Parietal lobe (tissue), 2 donors: ENCODE measurements around a stretch of chr1.

- RAMPAGE, long total RNA: no peak
These were observed 50.9 kb downstream of the CD46 start for GRCh38 chr1:207802720-207803109.

GRCh38 chr1:207805828-207806712, 54.2 kb downstream of the CD46 start:
- RAMPAGE, long total RNA: no peak

DNA sequence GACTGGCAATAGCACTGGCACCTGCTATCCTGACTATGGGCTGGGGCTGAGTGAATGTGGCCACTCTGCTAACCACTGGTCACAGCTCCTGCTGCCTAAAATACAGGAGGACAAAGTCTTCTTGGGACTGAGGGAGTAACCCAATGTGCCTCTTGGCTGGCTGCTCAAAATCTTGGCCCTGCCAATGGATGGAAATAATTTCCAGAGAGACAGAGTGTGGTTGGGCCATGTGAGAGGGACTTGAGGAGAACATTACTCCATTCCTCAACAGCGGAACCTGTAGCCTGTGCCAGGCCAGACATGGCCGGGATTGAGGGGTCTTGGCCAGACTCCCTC, 79.5 kb downstream of the CD34 start:
- RAMPAGE, long total RNA: no peak

GRCh38 chr1:207863611-207864383, 47.1 kb downstream of the CD34 start:
- RAMPAGE, long total RNA: no peak

DNA sequence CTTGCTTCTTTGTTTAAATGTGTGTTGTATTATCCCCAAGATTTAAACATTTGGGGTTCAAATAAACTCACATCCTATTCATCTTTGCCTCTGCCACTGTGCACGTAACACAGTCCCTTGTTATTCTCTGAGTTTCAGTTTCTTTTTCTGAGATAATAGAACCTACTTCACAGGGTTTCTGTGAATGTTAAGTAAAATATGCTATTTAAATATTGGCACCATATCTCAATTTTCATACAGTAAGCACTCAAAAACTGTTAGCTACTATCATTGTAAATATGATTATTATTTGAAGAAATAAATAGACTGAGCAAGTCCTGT, 27.5 kb downstream of the CD34 start:
- RAMPAGE, long total RNA: no peak

DNA sequence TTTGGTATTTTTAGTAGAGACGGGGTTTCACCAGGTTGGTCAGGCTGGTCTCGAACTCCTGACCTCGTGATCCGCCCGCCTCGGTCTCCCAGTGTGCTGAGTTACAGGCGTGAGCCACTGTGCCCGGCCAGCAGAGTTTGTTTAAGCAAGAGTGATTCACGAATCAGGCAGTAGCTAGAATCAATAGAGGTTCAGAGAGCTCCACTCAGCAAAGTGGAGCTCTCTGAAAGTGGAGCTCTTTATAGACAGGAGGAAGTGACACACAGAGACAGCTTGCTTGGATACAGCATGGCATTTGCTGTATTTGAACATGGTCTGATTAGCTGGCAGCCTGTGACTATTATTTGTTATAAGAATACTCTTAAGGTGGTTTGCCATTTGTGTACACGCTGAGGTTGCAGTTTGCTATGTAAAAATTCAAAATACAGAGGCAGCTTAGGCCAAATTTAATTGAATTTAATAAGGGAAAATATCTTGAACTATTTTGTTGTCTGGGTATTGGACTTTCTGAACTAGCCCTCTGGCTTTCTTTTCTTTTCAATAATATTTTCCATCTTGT, 27.2 kb upstream of the CD34 start:
- RAMPAGE, long total RNA: no peak

GRCh38 chr1:207961684-207962019, 50.7 kb upstream of the CD34 start:
- RAMPAGE, long total RNA: no peak

DNA sequence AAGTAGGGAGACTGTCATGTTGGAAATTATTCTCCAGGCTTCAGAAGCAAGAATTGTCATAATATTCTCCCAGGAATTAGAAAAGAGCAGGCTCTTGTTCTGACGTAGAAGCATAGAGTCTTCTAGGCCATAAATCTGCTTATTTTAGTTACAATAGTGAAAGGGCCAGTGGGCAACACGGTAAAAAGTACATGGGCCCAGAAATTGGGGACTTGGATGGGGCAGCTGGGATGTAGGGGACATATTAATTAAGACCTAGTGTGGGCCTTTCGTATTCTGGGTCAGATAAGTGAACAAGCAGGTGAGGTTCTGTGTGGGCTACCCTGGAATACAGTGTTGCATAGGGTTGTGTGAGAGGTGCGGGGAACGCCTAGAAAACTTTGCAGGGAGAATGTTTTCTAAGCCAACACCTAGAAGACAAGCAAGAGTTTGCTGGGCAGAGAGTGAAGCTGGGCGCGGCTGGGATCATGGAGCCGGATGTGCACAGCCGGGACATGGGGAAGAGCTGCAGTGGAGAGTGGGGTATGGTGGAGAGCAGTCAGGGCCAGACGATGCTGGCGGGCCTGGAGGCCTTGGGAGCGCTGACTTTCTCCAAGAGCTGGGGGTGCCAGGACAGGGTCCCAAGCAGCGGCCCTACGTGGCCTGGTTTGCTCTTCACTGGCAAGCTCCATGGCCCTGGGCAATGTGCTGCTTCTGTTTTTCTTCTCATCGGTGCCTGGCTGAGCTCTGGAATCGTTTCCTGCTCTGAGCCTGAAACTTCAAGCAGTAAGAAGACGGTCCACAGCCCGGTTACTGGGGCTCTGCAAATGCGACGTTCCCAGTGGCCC, 51.7 kb upstream of the CD34 start:
- RAMPAGE, long total RNA: no peak

DNA sequence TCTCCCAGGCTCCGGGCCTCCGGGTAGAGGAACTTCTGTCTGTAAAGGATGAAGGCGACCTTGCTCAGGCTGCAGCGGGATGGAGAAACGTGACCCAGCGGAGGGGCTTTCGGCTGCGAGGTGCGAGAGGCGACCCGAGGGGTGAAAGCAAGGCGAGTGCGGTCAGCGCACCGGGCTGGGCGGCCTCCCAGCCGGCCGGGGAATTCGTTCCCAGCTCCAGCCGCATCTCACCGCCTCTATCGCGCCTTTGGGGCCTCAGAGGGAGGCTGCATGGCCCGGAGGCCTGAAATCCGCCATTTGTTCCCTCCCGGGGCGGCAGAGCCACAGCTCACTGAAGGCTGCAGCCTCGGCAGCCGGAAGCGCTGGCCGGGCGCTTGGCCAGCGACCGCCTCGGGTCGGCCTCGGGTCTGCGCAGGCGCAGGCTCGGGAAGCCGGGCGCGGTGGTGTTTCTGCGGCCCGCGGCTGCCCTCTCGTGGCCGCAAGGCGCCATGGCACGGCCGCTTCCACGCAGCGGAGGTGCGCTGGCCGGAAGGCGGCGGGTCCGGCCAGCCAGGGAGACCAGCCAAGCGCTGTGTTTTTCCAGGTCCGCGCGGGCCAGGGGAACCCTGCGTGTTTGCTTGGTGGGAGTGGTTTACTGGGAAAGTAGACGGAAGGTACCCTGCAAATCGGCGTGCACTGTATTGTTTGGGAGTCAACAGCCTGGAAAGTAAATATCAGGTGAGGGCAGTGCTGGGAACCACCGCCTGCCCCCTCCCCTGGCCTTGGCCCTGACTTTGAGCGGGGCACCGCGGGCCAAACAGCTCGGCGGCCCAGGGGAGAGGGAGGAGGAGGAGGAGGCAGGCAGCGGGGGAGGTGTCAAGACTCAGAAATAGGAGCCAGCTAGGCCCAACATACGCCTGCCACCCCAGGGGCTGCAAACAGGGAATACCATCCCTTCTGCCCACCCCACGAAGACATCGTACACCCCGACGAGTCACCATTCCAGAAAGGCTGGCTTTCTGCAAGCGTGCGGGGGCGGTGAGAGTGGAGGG, 52.6 kb upstream of the CD34 start:
- RAMPAGE, long total RNA: no peak

DNA sequence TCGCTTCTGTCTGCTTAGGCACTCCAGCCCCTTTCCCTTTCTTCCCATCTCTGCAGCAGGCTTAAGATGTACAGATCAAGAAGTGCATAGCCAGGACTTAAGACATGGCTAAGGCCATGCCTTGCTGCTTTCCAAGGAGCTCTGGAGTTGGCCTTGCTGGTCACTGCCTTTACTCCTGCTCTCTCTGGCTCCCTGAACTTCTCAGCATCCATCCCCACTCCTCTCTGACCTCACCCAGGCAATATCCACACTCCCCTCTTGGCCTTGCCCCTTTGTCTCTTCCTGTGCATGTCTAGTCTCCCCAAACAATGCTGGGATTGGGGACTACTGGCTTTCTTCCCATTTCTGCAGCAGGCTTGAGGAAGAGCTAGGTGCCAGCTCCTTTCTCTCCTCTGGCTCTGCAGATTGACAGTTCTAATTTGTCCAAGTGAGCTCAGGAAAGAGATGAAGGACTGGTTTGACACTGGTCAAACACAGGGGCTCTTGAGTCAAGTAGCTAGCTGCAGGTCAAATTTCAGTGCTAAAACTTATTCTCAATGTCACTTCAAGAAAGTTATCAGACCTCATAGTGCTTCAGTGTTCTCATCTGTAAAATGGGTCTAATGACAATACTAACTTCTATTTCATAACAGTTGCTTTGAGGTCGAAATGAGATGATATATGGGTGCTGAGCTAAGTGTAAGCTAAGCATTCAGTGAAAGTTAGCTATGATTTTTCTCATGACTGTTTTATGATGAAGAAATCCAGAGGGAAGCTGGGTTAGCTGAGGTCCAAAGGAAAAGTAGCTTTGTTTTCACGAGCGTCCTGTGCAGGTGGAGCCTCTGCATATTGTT, 159.4 kb upstream of the CD34 start:
- RAMPAGE, long total RNA: no peak

- RAMPAGE, long total RNA: no peak
These were observed 41.1 kb downstream of the PLXNA2 start for GRCh38 chr1:208202918-208203747.

DNA sequence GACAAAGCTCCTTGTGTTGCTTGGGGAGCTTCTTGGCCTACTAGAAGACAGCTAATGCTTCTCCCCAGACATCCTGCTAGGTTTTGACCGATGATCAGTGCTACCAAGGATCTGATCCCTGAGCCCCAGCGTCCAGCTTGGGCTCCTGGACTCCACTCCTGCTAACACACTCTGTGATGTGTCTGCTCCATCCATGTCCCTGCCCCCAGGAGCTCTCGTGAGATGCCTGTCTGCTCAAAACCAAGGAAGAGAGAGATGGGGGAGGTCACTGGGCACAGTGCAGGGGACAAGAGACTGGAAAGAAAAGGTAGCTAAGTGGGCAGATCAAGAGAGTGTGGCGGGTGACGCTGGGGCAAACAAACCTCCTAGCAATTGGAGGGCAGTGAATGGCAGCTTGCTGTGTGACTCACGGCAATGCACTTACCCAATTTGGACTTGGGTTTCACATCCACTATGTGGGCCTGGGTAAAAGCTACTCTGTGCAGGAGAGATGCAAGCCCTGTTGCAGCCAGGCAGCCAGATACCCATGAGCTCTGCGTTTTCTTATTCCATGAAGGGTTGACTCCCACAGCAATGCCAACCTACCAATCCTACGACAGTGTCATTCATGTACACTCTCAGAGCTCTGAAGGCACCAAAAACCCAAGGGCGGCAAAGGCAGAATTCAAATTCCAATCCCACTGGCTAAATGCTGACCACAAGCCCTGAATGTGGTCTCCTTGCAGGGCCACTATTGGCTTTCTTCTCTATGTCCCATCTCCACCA, 9.5 kb downstream of the PLXNA2 start:
- RAMPAGE, long total RNA: no peak

DNA sequence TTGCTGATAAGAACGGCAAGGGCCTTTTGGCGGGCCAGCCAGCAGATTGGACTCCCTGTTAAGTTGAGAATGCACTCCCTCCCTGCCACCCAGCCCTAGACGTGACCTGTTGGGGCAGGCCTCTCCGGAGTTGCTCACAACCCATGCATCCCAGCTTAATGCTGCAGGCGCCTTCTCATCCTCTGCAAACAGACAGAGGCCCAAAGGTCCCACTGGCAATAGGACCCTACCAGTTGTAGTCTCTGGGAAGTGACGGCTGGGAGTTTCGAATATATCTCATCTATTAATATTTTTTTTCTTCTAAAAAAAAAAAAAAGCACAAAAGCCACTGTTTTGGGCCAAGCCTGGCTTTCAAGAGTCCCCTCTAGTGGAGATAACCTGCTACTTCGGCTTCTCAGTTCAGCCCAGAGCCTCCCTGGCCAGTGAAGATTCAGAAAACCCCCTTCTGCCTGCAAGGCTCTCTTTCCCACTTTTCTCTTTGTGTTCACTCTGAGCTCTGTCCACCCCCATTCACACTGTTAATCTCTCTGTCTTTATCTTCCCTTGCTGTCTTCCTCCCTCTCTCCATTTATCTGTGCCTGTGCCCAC, 5.2 kb downstream of the PLXNA2 start:
- RAMPAGE, long total RNA: no peak

DNA sequence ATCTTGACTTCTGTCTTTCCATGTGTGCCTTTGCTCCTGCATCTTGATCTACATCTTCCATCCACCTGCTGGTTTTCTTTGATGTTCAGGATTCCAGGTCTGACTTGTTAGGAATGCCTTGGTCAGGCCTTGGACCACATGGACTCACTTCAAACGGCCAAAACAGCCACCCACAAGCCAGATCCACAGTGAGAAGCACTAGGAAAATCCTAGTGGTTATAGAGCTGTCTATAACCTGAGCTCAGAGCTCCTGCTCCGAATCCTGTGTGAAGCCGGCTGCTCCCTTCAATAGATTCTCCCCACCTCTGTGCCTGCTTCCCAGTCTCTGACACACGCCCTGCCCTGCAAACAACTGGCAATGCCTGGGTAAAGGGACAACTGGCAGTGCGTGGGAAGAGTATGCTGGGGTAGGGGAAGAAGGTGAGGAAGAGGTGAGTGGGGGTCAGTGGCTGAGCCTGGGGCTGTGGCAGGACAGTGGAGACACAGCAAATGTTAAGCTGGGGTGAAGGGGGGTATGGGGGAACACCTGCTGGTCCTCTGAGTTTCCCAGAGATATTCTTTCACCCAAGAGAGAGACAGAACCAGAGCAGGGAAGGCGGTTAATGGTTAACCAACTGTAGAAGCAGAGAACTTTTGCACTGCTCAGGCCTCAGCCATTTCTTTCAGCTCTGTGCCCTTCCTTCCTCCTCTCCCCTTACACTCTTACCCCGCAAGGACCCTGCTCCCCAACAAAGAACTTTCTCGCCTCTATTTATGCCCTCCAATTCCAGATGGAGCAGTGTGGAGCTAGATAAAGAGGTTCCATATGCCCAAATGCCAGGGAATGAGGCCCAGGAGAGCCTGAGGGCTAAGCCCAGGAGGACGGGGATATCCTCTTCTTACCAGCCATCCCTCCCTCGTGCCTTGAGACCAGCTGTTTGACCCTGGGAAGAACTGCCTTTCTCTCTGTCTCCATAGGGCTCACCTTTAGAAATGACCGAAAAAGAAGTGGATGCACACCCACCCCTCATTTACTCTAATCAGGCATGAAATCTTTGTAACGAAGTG, 4.4 kb downstream of the PLXNA2 start:
- RAMPAGE, long total RNA: no peak

DNA sequence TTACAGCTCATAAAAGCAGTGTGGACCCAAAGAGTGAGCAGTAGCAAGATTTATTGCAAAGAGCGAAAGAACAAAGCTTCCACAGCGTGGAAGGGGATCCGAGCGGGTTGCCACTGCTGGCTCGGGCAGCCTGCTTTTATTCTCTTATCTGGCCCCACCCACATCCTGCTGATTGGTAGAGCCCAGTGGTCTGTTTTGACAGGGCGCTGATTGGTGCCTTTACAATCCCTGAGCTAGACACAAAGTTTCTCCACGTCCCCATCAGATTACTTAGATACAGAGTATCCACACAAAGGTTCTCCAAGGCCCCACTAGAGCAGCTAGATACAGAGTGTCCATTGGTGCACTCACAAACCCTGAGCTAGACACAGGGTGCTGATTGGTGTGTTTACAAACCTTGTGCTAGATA, 243.7 kb upstream of the PLXNA2 start:
- RAMPAGE, long total RNA: no peak

DNA sequence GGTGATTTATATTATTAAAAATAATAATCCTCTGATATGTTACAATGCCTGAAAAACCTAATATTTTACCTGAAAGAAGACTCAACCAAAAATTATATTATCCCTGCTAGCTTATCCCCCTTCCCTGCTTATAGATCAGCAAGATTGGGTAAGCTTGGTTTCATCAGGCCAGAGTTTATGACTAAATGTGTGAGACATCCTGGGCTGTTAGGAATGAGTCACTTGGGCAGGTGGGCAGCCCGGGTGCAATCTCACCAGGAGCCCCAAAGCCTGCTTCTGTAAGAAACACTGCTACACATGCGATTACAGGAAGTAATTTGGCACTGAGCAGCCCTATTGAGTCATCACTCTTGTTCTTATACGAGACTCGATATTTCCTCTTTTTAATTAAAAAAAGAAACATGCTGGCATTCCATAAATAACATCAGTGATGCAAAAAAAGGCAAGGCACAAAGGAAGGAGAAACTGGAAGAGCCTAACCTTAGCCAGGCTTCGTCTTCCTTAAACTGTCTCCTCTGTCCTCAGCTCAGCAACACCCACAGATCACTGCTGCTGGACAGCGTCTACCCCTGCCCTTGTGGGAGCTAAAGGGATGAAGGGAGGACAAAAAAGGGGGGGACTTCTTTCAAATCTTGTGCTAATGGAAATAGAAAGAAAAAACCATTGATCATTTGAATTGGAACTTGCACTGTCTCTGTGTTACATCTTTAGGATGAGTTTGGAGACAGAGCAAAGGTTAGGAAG, 544.1 kb upstream of the CAMK1G start:
- RAMPAGE, long total RNA: no peak

- RAMPAGE, long total RNA: no peak
These were observed 151.5 kb upstream of the CAMK1G start for GRCh38 chr1:209431688-209432657.

DNA sequence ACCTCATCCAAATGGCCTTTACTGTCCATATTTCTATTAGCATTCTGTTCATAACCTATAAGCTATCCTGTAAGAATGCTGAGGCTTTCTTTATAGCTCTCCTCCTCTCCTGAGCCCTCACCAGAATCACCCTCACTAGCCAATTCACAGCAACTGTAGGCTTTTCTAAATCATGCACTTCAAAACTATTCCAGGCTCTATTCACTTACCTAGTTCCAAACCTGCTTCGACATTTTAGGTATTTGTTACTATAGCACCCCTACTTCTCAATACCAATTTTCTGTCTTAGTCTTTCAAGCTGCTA, 112.3 kb upstream of the CAMK1G start:
- RAMPAGE, long total RNA: no peak

GRCh38 chr1:209567454-209568047, 16.0 kb upstream of the CAMK1G start:
- RAMPAGE, long total RNA: no peak

DNA sequence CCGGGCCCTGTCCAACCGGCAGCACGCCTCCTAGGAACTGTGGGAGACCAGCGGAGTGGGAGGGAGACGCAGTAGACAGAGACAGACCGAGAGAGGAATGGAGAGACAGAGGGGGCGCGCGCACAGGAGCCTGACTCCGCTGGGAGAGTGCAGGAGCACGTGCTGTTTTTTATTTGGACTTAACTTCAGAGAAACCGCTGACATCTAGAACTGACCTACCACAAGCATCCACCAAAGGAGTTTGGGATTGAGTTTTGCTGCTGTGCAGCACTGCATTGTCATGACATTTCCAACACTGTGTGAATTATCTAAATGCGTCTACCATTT, 714 bp downstream of the G0S2 start:
- RAMPAGE, long total RNA: no peak